Panc1 (cell line): ENCODE measurements around a stretch of chr20.

- RRBS, 2 experiments: no CpG with 5 or more reads among the region's 10 CpGs
Observed at GRCh38 chr20:62480195-62480714, 4.5 kb upstream of the GATA5 start.

DNA sequence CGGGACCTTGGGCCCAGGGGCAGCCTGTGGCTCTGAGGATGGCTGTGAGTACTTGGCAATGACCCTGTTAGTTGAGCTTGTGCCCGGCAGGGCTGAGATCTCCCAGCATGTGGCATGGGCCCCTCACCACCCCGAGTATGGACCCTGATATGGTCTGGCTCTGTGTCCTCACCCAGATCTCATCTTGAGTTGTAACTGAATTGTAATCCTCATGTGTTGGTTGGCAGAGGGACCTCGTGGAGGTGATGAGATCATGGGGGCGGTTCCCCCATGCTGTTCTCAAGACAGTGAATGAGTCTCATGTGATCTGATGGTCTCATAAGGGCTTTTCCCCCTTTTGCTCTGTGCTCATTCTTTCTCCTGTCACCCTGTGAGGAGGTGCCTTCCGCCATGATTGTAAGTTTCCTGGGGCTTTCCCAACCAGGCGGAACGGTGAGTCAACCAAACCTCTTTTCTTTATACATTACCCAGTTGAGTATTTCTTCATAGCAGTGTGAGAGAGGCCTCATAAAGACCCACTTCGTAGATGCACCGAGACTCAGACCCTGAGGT lies 26.0 kb upstream of the GATA5 start:
- RRBS, 2 experiments: no CpG with 5 or more reads among the region's 10 CpGs

GRCh38 chr20:62509659-62510067 lies 33.9 kb upstream of the GATA5 start:
- RRBS, 2 experiments: no CpG with 5 or more reads among the region's 4 CpGs

- RRBS, 2 experiments: no CpG with 5 or more reads among the region's 14 CpGs
Observed at GRCh38 chr20:62511352-62512070, 35.7 kb upstream of the GATA5 start.

- RRBS, 2 experiments: no CpG with 5 or more reads among the region's 7 CpGs
Observed at GRCh38 chr20:62573295-62573642, 69.0 kb upstream of the SLCO4A1 start.

- RRBS, 2 experiments: no CpG with 5 or more reads among the region's 17 CpGs
Observed at GRCh38 chr20:62644760-62645650, 2.7 kb downstream of the SLCO4A1 start.

DNA sequence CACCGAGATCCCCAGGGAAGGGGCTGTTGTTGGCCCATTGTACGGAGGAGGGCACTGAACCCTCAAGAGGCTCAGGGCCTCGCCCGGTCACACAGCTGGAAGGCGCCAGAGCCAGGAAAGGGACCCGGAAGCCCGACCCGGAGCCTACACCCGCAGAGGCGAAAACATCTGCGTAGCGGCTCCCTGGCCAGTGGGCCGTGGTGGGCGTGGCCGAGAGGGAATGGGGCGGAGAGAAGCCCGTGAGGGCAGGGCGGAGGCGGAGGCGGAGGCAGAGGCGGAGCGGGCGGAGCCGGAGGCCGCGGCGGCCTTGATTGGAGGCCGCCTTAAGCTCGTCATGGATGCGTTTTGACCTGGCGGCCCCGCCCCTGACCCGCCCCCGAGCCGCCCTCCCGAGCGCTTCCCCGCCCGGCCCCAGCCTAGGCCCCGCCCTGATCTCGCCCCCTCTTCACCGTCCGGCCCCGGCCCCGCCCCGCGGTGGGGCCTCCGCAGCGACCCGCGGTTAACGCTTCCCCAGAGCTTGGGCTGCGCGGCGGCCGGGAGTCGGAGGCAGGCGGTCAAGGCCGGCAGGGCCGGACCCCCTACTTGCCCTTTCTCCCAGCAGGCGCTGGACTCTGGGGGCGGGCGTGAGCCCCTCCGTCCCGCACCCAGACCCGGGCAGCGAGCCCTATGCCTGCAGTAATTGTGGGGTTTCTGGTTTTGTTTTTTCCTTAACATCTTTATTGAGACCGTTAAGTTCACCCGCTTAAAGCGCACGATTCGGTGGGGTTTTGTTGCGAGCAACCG lies 2.0 kb upstream of the MRGBP start:
- RRBS, 2 experiments: 1 to 3% methylated on average over 23 to 28 of the region's 74 CpGs

- RRBS, 2 experiments: no CpG with 5 or more reads among the region's 20 CpGs
Observed at GRCh38 chr20:62800596-62801381, 3.8 kb upstream of the OGFR start.

- RRBS, 2 experiments: 12 to 45% methylated on average over 2 of the region's 13 CpGs
Observed at GRCh38 chr20:62818271-62818881, 1.5 kb downstream of the COL9A3 start.

DNA sequence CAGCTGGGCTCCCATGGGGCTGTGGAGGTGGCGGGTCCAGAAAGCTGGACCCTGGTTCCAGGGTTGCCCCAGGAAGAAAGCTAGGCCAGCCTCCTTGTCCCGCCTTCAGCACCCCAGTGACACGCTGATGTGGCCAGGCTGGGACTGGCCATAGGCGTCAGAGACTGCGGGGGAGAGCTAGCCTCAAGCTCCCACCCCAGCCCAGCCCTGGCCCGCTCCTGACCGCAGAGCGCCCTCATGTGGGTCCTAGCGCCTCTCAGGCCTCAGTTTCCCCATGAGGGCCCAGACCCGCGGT lies 7.7 kb downstream of the COL9A3 start:
- RRBS, 2 experiments: no CpG with 5 or more reads among the region's 11 CpGs

DNA sequence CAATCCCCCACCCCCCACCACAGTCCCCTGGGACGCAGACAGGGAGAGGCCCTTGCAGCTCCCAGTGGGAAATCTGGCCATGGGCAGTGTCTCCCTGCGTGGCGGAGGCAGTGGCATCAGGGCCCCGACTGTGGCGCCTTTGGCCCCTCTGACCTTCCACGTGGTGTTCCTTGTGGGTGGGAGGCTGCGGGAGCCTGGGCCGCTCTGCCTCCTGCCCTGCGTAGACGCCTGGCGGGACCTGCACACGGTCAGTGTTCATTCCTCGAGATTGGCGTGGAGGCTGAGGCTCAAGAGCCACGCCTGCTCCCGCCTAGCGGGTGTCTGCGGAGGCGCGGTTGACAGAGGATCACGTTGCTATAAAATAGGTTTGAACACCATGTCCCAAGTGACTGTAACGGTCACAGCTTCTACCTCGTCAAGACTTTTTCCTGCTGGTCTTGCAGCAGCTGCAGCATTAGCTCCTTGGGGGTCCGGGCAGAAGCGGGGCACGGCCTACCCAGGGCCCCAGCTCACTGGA lies 14.0 kb downstream of the COL9A3 start:
- RRBS, 2 experiments: no CpG with 5 or more reads among the region's 26 CpGs

- RRBS, 2 experiments: 92% methylated on average over 3 to 6 of the region's 21 CpGs
Observed at GRCh38 chr20:62840065-62840579, 21.5 kb downstream of the TCFL5 start.

DNA sequence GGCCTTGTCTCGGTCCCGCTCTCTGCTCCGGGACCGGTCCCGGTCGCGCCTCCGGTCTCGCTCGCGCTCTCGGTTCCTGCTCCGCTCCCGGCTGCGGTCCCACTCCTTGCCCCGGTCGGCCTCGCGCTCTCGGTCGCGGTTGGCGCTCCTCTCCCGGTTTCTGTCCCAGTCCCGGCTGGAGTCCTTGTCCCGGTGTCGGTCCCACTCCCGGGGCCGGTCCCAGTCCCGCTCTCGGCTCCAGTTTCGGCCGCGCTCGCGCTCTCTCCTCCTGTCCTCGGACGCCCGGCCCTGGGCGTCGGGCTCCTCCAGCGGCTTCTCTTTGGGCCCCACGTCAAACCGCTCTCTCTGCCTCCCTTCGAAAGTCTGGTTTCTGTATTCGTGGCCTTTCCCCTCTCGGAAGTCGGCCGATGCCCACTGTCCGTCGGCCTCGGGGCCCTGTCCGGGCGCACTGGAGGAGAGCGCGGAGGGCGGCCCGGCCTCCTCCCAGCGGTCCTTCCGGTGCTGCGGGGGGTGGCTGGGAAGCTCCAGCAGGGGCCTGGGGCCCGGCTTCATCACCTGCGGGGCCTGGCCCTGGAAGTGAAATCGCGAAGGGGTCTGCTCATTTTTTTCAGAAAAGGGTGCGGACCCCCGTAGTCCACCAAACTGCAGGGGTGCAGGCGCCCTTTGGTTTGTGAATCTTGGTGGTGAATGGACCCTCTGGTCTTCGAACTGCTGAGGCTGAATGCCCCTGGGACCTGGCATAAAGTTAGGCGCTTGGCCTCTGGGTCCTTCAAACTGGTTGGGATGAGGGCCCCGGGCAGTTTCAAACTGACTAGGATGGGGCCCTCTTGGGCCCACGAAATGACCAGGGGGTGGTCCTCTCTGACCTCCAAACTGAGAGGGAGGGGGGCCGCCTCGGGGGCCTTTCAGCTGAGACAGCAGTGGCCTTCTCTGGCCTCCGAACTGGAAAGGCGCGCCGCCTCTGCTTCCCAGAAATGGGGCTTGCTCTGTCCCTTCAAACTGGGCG lies 18.0 kb upstream of the TCFL5 start:
- RRBS, 2 experiments: 87 to 94% methylated on average over 26 to 27 of the region's 79 CpGs

GRCh38 chr20:62913982-62914643 lies 12.2 kb downstream of the DIDO1 start:
- RRBS, 2 experiments: no CpG with 5 or more reads among the region's 11 CpGs

DNA sequence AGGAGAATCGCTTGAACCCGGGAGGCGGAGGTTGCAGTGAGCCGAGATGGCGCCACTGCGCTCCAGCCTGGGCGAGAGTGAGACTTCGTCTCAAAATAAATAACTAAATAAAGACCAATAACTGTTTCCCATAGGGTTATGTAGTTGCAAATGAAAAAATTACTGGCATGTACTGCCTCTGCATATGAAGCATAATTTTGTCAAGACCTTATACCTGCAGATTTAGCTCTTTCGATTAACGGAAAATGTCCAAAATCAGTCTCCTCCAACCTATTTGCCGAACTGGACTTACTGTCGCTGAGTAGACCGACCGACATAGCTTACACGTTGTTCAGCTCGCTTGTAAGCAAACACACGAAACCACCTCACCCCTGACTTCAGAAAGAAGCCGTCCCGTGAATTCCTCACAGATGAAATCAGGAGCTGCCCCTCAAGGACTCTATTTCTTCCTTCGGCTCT lies 1.1 kb upstream of the GID8 start:
- RRBS, 2 experiments: no CpG with 5 or more reads among the region's 20 CpGs

GRCh38 chr20:63025384-63026186 lies 18.8 kb upstream of the BHLHE23 start:
- RRBS, 2 experiments: 61 to 72% methylated on average over 10 to 16 of the region's 34 CpGs

DNA sequence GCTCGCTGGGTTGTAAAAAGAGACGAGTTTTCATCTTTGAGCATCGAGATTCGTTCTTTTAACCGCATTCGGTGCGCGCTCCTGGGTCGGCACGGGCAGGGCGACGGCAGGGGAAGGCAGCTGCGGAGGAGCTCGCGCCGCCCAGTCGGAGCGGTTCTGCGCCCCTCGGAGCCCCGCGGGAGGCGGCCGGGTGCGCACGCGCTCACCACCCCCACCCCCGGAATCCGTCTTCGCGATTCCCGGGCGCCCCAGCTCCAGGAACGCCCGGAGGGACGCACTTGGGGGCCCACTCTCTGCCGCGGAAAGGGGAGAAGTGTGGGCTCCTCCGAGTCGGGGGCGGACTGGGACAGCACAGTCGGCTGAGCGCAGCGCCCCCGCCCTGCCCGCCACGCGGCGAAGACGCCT lies 37.9 kb downstream of the YTHDF1 start:
- RRBS, 2 experiments: no CpG with 5 or more reads among the region's 50 CpGs

DNA sequence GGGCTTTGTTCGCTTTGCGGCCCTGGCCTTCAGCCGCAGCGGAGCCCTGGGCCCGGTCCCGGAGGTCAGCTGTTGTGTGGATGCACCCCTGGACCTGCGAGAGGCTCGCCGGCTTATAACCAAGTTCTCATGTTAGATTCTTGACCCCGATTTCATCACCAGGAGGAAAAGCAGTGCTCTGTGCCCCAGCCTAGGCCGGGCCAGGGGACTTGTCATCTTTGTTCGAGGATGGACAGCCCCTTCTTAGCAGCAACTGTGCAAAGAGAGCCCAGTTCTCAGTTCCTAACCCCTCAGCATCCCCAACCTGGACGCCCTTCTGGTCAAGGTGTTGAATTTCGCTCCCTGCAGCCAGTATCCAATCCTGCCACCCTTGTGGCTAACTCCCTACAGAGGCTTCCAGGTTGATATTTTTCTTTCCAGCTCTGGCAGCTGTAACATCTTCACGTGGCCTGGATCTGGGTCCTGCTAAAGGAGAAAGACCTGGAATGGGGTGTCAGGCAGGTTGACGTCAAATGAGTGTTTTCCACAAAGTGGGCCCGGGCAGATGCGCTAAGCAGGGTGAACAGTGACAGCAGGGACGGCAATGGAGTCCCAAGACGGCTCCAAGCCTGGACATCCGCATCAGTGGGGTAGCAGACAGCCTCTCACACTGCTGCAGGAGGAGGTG lies 843 bp upstream of the YTHDF1 start:
- RRBS, 2 experiments: 17 to 28% methylated on average over 5 of the region's 21 CpGs

DNA sequence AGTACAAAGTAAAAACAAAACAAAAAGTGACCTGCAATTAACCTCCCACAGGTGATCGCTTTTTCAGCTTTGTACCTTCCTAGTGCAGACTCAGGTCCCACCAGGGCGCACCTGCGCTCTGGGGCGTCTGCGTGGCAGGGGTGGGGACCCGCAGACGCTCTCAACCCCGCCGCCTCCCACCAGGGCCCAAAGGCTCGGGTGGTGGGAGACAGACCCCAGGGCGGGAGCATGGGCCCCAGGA lies 656 bp upstream of the ARFGAP1 start:
- RRBS, 2 experiments: no CpG with 5 or more reads among the region's 11 CpGs

- RRBS, 2 experiments: no CpG with 5 or more reads among the region's 16 CpGs
Observed at GRCh38 chr20:63283797-63284088, 9.2 kb upstream of the COL20A1 start.